GM23338 (cell line): ENCODE results near the gene MAS1.

- PRO-cap = no peak
- RAMPAGE, long total RNA = no peak
These were observed 20.6 kb downstream of the EZR start for GRCh38 chr6:158798306-158799260.

DNA sequence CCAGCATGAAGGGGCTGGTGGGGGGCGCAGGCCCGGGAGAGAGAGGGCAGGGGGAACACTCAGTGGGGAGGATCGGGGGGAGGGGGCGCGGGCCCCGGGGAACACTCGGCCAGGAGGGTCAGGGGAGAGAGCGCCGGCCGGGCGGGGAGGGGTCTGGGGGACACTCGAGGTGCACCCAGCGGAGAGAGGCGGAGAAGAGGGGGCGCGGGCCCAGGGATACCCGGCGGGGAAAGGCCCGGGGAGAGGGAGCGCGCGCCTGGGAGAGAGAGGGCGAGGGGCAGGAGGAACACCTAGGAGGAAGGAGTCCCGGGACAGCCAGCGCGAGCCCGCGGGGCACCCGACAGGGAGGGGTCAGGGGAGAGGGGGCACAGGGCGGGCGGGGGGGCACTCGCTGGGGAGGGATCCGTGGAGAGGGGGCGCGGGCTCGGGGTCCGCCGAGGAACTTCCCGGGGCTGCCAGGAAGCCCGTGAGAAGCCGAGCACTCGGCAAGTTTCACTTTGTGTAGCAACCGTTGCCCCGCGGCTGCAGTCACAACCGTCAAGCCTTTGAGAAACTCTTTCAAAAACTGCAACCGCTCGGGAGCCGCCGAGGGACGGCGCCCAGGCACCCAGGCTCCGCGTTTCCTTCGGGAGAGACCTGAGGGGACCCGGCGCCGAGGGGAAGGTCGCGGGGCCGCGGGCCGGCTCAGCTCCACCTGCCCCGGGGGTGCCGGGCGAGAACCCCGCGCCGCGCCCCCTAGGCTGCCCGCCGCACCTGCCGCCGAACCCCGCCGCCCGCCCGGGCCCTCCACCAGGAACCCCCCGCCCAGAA lies 490 bp downstream of the EZR start:
- PRO-cap = unidirectional peak, plus-strand start at position 160 of the sequence; bidirectional peak, plus-strand start at position 387 of the sequence, minus-strand start at position 198 of the sequence
- RAMPAGE, long total RNA = no peak

DNA sequence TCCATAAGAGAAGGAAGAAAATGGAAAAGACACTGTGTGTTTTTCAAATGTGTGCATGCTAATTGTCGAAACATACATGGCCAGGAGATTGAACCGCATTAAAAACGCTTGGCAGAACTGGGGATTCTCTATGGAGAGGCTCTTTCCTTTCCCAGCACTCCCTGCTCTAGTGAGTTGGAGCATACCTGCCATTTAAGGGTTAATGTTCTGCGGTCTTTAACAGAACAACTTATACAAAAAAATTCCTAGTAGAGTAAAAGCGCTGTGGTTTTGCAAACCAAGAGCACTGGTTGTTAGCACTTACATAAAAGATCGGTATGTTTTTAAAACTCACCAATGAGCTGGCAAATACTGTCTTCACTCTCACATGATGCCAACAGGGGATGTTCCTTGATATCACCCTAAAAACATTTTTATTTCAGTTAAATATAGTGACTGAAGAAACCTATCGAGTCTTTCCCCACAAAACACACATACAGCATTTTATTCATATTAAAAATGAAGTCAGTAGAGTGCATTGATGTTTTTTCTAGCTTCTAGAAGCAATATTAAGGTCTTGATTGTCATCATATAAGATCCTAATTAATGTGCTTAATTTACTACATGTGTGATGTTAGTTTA lies 1.4 kb downstream of the TAGAP start:
- PRO-cap = no peak
- RAMPAGE, long total RNA = no peak

DNA sequence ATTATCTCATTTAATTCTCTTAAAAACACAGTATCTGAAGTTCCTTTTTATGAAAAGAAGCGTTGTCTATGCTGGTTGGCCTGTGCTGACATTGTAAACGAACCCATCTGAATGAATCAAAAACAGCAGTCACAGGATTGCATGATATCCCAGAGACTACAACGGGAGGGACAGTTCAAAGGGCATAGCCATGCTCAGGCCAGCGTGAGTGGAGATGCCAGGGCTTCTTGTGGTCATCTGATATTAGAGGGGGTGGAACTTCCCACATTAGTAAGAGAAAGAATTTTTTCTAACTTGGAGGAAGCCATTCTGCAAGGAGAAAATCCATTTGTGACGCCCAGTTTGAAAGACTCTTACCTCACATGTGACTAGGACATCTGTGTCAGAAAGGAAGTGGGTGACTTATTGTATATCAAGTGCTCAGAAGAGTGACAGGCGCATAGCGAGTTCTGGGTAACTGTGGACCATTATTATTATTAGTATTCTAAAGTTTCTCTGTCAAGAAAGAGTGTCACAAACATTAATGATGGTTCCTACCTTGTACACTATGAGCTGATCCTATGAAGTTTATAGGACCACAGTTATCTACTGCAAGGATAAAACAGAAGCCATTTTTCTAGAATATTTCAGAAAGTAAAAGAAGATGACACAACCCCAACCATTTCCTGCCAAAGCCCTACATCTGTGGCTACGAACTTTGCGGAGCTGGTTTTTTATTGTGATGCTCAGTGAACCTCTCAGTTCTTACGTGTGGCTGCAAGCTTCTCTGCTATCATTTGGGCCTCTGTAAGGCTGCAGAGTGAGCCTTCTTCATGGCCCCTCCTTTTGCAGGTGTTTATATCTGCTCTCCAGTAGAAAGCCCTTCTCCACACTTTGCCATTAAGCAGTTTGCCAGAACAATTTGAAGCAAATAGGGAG lies 17.5 kb upstream of the TAGAP start:
- PRO-cap = no peak
- RAMPAGE, long total RNA = no peak

DNA sequence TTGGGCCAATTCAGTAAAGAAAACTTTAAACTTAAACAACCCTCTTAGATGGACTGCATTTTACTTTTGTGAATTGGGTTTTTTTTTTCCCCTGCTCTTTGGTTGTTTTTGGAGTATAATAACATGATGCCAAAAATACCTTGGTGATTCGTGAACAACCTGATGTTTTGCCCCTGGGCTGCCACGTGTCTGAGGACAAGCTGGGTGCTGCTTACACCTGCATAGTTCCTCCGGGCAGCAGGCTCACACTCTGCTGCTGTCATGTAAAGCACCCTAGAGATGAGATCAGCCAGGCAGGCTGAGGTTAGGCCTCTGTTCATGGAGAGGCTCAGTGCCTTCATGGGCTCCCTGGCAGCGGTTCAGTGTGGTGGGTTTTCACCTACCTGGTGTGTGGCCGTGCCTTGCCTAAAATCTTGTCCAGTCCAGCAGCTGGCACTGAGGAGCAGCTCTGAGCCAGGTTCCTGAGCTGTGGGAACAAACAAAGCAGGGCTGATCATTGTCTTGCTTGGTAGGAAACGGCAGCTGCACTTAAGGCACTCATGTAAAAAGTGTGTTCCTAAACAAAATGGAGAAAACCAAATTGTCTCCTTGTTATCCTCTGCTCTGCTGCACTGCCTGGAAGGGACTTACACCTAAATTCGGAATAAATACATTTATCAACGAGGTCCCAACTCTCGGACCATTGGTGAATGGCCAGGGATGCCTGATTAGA lies 60.2 kb upstream of the TAGAP start:
- PRO-cap = no peak
- RAMPAGE, long total RNA = no peak

DNA sequence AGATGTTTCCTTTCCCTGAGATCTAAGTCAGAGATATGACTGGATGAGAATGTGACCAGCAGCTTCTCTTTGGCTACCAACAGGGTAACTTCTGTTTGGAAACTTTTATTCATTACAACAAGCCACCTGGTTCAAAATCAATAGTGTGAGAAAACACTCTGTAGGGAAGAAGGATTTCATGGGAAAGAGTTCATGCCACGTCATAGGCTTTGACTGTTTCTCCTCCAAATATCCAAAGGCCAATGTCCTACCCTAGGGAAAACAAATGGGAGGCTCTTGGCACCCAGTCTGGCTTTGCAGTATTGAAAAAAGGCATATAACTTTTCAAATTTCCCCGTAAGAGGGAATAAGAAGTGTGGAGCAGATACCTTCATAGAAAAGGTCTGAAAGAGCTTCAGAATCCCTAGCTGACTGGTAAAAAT lies 245.5 kb downstream of the FNDC1 start:
- PRO-cap = no peak
- RAMPAGE, long total RNA = no peak

- PRO-cap = bidirectional peak, plus-strand start at chr6:159790523, minus-strand start at chr6:159790273
- RAMPAGE, long total RNA = no peak
These were observed 257 bp upstream of the MRPL18 start for GRCh38 chr6:159790040-159790380.

DNA sequence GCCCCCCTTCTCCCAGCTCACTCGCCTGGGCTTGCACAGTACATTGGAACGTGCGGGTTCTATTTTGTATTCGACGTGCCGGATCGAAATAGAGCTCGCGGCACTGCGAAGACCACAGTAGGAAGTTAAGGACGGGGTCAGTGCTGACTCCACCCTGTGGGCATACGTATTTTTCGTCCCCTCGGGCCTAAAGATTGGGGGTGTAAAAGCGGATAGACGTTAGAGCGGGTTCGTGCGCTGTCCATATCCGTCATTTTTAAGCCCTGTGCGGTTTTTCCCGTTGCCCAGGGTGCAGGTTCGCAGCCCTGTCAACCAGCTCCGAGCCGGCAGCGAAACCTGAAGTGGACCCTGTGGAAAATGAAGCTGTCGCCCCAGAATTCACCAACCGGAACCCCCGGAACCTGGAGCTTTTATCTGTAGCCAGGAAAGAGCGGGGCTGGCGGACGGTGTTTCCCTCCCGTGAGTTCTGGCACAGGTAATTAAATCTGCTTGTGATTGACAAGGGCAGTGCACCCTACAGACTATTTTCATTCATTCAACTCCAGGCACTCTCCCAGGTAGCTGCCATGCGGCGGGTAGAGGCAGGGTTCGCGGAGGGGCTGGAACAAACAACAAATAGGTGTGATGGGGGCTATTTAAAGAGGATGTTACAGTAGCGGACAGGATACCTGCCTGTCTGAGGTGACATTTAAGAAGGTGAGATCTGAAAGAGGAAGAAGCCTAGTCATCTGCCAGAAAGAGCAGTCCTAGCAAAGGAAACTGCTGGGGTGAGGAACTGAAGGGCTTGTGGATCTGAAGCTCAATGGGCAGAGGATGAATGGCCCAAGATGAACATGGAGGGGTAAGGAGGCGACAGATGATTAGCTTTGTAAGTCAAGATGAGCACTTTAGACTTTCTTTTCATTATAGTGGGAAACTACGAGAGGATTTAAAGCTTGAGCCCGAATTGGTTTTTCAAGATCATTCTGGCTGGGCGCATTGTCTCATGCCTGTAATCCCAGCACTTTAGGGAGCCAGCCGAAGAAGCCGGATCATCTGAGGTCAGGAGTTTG lies 711 bp downstream of the MRPL18 start:
- PRO-cap = bidirectional peak, plus-strand start at position 190 of the sequence, minus-strand start at position 127 of the sequence
- RAMPAGE, long total RNA = no peak

- PRO-cap = no peak
- RAMPAGE, long total RNA = no peak
These were observed at the start of gene MAS1 for GRCh38 chr6:159890722-159891085. Gene MAS1, plus strand, starts transcription at chr6:159890988.

- PRO-cap = no peak
- RAMPAGE, long total RNA = no peak
These were observed 65.6 kb downstream of the IGF2R start for GRCh38 chr6:160034215-160035057.

- PRO-cap = no peak
- RAMPAGE, long total RNA = no peak
These were observed 72.6 kb downstream of the IGF2R start for GRCh38 chr6:160041332-160041945.

- PRO-cap = no peak
- RAMPAGE, long total RNA = no peak
These were observed 57.0 kb upstream of the SLC22A1 start for GRCh38 chr6:160064717-160064973.

- PRO-cap = no peak
- RAMPAGE, long total RNA = no peak
These were observed 36.5 kb upstream of the SLC22A1 start for GRCh38 chr6:160084872-160085662.

- PRO-cap = no peak
- RAMPAGE, long total RNA = no peak
These were observed 15.6 kb downstream of the SLC22A1 start for GRCh38 chr6:160137046-160137711.

DNA sequence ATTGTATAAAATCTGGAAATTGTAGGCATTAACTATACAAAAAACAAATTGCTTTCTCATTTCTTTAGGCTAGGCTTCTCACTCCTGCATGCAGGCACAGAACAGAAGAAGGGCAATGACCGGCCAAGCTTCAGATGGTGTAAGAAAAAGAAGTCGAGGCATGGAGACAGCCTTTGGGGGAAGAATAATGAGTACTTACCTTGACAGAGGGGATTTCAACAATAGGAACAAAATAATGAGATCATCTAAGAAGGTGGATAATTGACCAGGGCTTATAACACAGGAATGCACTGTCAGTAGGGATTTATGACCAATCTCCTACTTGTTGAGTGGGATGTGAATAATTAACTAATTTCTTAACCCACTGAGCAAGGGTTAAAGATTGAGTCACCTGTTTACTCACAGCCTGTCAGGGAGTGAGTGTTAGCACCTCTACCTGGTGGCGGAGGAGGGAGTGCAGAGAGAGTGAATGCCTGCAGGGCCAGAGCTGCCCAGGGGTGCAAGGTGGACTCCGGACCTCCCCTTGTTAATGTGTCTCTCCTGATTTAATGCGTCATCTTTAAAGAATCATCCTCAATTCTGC lies 4.0 kb downstream of the SLC22A2 start:
- PRO-cap = no peak
- RAMPAGE, long total RNA = no peak

- PRO-cap = no peak
- RAMPAGE, long total RNA = no peak
These were observed 40.9 kb upstream of the SLC22A2 start for GRCh38 chr6:160299510-160299875.

- PRO-cap = no peak
- RAMPAGE, long total RNA = no peak
These were observed 96.9 kb downstream of the SLC22A3 start for GRCh38 chr6:160444905-160445616.

- PRO-cap = no peak
- RAMPAGE, long total RNA = no peak
These were observed 154.5 kb downstream of the LPA start for GRCh38 chr6:160509604-160509955.

DNA sequence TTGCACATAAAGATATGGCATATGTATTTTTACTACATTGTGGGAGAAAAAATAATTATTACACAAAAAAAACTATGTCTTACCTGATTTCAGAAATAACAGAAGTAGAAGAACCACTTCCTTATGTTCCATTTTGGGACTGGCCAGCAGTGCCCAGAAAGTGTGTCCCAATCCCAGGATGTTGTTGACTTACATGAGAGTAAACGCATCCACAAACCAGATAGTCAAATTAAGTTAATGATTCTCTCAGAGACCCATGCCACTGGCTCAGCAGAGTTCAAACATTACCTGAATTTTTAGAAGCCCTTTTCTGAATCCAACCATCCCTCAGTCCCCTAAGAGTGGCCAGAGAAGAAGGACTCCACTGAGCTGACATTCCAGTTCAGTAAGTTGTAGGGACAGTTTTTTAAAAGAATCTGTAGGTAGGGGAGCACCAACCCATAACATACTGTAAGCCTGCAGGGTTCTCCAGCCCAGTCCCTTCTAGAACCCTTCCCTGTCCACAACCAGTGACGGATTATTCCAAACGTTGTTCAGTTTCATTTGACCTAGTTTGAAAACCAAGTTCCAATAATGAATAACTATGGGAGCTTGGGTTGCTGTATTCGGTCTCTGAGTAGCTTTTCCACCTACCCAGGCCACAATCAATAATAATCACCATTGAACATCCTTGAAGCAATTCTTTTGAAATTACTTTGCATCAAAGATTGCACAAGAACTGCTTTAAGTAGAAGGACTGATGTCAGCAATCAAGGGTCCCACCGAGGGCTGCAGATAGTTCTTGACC lies 153.0 kb downstream of the LPA start:
- PRO-cap = no peak
- RAMPAGE, long total RNA = no peak

DNA sequence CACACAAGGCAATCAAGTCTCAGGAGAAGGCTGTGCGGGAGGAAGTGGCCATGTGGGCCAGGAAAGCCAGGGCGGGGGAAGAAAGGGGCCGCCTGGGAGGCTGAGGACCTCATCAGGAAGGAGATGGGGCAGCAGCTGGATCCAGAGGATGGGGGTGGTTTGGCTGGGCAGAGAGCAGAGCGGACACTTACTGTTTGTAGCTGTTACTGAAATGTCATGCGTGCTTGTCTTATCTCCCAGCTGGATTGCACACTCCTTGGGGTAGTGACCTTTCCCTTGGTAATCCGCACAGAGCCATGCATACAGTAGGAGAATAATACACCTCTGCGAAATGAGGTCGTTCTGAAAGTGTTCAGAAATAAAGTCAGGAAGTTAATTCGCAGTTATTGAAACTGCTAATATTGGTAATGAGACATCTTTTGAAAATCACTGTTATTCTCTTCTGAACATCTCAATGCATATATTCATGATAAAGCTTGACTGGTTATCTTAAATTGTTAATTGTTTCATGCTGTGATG lies 18.2 kb upstream of the MAP3K4 start:
- PRO-cap = no peak
- RAMPAGE, long total RNA = no peak